Tongue (tissue), 2 donors: ENCODE data around the genes LIN9, ZNF678 and GUK1.

- RAMPAGE, long total RNA: no peak
Observed at GRCh38 chr1:226233242-226233635, 9.8 kb downstream of the MIXL1 start.

DNA sequence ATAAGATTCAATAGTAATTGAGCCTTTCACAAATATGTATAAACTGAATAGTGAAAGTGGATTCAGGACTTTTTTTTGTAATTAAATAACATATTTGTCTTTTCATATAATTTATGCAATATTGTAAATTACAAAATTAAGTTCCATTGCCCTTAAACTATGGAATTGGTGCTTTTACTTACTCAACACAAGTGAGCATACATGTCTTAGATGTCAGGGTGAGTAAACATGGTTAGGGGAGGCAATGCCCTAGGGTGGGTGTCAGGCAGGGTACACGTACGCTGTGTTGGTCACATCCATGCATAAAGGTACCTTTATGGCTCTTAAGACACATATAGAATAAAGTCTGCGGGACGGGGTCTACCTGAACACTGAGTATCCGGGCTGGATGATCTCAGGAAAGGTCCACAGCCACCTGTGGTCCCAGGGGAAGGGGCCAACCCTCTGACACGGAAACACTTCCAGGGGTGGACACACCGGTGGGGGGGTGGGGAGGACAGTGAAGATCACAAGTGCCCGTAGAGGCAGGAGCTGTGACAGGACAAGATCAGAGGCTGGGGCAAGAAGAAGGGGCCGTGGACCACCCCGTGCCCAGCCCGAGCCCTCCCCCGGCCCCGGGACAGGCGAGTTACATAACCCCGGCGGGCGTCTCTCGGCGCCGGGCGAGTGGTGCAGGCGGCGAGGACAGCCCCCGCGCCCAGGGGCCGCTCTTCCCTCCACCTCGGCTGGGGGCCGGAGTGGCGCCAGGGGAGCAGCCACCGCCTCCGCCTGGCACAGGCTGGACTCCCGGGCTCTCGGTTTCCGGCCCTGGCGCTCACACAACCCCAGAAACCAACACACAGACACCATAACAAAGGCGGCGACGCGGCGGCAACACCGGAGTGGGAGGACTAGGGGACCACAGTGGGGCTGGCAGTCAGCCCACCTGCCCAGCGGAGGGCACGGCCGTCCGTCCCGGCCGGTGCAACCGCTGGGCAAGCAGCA lies 585 bp downstream of the LIN9 start:
- RAMPAGE, long total RNA: no peak

GRCh38 chr1:226309071-226309602 lies at the start of gene LIN9:
Gene LIN9 (minus strand): TSS chr1:226309164.
- RAMPAGE, long total RNA: no peak

DNA sequence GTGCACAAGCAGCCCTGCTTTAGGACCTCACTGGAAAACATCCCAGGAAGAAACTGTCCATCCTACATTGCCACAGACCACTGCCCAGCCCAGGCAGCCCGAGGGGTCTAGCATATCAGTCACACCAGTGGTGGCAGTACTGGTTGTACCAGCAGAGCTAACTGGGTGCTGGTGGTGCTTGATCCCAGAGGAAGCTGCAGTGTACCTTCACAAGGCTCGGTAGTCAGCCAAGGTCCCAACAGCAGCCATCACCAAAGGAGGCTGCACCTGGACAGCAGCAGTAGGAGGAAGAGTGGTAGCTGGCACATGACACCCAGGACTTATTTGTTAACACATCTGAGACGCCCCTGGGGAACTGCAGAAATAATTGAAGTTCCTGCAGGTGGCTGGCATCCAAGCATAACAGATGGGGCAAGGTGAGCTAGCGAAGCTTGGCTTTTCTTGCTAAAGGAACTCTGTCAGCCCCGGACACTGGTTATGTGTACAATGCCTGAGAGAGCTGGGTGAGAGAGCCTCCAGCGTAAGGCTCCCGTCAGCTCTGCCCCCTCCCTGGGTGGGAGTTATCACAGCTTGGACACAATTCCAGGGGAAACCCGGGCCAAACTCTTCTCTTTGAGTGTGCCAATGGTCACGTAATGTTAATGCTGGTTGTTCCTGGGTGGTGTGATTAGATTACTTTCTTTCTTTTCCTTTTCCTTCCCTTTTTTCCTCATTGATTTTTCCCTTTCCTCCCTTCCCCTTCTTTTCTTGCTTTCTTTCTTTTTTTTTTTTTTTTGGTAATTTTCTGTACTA lies 29.0 kb upstream of the PARP1 start:
- RAMPAGE, long total RNA: no peak

DNA sequence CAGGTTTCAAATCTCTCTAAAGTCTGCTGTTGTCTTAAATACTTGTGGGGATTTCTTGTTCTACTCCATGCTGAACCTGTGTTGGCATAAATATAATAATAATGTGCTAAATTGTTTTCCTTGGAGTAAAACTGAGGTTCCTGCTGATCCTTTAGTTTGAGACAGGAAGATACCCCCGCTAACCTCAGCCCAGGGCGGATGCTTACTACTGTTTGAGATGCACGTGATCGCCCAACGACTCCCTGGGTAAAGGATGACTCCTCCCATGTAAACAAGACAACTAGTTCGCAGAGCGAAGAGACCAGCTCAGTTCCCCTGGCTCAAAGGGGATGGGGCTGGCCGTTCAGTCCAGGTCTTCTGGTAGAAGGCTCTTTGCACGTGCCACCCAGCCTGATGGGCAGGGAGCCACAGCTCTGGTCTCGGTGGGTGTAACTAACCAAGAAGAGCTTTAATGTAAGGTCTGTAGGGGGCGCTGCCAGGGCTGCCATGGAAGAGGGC lies 49.3 kb upstream of the PARP1 start:
- RAMPAGE, long total RNA: no peak

DNA sequence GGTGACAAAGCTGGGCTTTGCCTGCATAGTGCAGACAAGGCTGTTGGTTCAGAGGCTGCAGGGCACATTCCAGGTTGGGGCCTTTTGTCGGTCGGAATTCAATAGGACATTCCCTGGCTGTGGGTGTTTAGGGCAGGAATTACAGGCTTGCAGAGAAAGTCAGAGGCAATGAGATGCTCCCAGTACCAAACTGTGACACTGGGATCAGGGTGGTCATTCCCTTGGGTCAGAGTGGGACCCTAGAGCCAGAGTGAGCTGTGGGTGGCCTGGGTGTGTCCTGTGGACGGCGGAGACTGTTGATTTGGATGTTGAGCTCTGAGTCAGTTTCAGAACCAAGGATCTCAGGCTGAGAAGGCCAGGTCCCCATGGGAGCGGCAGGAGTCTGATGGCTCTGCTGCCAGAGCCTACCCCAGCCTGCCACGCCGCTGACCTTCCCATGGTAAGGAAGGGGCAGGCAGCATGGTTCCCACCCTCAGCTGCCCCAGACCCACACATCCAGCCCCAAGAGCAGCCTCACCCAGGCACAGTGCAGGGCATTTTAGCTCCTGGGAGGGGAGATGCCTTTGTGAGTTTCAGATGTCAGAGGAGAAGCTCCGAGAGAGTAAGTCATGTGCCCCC lies 56.3 kb downstream of the STUM start:
- RAMPAGE, long total RNA: no peak

DNA sequence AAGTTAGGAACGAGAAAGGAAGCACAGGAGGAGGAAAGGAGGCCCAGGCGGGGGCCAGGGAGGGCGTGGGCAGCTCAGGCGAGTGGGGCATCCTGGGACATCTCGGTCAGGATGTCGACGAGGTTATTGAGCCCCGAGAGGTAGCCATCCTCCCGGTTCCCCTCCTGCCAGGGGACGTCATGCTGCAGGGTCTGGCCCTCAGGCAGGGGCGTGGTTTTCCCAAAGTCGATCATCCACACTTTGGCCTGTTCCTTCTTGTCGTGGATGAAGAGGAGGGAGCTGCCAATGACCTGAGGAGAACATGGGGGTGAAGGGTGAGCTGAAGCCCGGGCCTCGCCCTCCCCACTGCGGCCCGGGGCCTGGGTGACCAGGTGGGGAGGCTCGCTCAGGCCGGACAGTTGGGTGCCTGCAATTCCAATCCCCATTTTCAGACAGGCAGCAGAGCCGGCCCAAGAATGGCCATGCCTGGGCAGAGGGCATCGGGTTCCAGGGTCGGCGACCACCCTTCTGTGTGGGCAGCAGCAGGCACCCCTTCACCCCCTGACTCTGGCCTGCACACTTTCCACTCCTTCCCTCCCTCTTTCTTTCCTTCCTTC lies 86.1 kb downstream of the STUM start:
- RAMPAGE, long total RNA: no peak

DNA sequence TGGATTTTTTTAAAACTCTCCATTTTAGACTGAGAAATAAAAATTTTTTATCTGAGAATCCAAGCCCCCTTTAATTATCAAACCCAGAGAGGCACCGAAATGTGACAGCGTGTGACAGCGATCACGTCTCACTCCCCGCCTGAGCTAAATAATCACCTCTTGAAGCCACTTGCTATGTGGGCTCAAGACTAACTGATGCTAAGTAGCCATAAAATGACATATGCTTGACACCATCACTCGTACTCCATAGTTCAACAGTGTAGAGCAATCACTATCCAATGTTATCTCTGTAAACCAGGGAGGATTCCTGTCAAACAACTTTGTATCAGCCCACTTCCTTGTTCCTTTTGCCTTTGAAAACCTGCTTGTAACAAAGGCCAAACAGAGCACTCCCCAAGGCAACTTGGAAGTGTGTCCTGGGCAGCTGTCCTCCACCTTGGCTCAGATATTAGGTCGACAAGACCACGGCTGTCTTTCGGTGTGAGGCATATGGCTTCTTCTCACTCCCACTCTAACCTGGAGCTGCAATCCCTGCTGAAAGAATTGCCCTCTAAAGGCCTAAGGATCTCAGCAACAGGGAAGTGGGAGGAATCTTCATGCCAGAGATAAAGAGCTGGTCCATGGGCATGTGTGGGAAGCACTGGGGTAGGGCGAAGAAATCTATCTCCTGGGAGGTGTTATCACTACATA lies 66.8 kb downstream of the ITPKB start:
- RAMPAGE, long total RNA: no peak

DNA sequence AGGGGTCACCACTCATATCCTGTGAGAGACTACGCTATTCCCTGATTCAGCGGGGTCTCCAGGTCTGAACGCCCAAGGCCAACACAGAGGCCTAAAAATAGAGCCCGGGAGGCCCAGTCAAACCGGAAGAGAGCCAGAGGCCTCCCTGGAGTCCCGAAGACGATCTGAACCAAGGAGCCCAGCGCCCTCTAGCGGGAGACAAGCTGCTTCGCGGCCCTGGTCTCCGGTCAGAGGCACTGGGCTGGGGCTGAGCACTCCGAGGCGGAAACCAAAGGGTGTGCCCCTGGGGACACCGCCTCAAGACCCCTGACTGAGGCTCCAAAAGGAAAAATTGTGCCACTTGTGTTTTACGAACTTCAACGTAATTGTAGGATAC lies 42.4 kb upstream of the PSEN2 start:
- RAMPAGE, long total RNA: no peak

DNA sequence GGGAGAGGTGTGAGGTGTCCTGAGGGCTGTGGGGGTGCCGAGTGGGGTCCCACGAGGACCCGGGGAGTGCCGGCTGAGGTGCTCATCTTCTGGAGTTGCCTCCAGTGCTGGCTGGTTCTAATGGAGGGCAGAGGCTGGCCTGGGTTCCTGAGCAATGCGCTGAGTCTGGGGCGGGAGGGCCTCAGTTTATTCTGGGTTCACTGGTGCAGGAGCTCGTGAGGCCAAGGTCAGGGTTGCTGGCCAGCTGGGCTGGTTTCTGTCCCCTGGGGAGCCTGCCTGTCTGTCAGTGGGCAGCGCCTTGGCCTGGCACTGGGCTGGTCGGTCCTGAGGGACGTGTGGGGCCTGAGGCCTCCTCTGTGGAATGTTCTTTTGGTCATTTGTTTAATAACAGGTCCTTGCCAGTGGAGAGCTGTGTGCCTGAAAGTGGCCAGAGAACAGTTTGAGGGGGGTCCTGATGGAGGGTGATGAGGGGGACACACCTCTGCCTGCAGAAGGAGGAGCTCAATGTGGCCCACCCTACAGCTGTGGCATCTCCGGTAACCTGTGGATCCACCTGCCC lies 34.4 kb downstream of the COQ8A start:
- RAMPAGE, long total RNA: no peak

DNA sequence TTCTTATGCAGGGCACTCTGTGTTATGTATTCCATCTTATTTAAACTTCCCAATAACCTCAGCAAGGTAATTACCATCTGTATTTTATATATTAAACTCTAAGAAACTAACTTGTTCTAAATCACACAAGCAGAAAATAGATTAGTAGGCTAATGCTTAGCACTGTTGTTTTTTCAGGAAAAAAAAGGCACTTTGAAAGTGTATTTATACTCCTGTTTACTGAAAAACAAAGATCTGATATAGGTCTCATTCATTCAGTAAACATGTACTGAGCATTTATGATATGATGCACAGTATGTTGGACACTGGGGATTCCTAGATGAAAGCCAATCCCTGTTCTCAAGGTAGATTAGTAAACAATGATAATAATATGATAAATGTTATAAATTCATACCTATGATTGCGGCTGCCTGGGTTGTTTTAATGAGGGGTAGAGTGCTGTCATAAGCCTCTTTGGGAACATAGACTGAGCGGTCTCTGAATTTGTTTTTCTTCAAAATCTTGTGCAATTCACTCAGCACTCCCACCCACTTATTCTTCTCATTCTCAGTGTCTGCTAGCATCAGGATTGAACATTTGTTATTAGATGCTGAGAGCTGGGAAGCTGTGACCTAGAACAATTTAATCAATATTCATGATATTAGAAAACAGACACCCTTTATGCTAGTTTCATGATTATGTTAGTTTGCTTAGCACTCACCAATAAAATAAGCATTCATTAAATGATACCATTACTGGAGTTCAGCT lies 91.0 kb downstream of the COQ8A start:
- RAMPAGE, long total RNA: no peak

DNA sequence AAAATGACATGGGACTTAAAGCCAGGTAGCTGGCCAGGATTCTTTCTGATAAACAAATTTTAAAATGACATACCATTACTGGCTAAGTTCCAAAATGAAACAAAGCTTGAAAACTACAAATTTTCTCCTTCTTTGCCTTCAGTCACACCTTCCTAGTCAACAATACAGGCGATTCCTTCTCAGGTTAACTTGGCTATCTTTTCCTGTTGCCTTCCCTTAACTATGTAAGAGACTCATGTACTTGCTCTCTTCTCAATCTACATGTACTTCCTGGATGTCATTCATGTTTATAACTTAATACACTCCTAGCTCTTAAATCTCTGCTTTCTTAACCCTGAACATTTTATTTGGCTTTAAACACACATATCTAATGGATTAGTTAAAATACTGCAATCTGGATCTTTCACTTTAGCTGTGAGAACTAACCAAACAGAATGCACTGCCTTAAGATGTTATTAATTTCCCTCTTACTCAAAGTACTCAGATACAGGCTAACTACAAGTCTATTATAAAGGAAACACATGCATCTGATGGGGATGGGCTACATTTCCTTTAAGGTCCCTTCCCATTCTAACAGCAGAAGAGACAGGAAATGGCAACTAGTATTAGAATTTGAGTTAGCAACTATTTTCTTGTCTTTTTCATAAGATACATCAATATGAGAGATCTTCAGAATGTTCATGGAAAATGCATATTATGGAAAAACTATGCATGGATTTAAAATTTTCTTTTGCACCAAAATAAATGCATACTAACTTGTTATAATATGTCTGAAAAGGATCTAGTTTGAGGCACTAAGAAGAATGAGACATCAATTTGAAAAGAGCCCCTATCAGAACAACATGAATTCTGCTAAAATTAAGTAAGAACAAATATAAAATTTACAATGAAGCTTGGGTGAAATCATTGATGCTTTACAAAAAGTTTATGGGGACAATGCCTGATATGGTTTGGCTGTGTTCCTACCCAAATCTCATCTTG lies 97.3 kb downstream of the COQ8A start:
- RAMPAGE, long total RNA: no peak

DNA sequence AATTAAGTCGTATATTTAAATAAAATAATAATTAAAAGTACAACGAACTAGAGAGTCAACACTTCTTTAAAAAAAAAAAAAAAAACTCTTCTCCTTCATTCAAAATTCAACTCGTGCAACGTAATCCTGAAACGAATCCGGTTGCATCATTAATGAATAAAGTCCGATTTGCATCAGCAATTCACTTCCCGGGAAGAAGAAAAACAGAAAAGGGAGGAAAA lies 938 bp downstream of the CDC42BPA start:
- RAMPAGE, long total RNA: no peak

GRCh38 chr1:227563281-227564544 lies at the start of gene ZNF678:
Gene ZNF678 (plus strand): TSS chr1:227563556.
- RAMPAGE, long total RNA: no peak

DNA sequence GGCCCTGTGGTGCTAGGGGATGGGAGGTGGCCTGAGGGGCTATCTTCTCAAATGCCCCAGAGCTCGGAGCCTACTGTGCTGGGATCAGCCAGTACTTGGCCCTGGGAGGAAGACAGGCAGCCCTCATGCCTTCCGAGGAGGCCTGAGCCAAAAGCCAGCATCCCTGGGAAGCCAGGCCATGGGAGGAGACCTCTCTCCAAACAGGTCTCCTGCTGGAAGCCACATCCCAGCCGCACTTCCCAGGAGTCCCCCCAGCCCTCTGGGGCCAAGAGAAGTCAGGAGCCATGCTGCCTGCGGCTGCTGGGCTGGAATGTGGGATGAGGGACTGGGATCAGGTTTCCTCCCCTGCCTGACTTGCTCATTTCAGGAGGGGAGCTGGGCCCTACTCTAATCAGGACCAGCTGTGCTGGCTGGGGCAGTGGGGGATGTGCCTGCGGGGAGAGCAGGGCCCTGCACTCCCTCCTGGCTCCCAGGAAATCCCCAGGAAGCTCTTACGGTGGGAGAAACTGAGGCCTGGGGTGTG lies 21.7 kb upstream of the PRSS38 start:
- RAMPAGE, long total RNA: no peak

- RAMPAGE, long total RNA: no peak
Observed at GRCh38 chr1:227887619-227888291, 60.0 kb downstream of the WNT9A start.

DNA sequence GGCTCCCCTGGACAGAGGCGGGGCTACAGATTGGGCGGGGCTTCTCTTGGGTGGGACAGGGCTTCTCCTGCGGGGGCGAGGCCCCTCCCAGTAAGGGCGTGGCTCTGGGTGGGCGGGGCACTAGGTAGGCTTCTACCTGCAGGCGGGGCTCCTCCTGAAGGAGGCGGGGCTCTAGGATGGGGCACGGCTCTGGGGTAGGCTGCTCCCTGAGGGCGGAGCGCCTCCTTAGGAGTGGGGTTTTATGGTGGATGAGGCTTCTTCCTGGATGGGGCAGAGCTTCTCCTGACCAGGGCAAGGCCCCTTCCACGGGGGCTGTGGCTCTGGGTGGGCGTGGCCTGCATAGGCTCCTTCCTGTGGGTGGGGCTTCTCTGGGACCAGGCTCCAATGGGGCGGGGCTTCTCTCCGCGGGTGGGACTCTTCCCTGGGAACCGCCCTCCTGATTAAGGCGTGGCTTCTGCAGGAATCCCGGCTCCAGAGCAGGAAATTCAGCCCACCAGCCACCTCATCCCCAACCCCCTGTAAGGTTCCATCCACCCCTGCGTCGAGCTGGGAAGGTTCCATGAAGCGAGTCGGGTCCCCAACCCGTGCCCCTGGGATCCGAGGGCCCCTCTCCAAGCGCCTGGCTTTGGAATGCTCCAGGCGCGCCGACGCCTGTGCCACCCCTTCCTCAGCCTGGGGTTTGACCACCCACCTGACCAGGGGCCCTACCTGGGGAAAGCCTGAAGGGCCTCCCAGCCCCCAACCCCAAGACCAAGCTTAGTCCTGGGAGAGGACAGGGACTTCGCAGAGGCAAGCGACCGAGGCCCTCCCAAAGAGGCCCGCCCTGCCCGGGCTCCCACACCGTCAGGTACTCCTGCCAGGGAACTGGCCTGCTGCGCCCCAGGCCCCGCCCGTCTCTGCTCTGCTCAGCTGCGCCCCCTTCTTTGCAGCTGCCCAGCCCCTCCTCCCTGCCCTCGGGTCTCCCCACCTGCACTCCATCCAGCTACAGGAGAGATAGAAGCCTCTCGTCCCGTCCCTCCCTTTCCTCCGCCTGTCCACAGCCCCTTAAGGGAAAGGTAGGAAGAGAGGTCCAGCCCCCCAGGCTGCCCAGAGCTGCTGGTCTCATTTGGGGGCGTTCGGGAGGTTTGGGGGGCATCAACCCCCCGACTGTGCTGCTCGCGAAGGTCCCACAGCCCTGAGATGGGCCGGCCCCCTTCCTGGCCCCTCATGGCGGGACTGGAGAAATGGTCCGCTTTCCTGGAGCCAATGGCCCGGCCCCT lies 22.3 kb upstream of the ARF1 start:
- RAMPAGE, long total RNA: no peak

- RAMPAGE, long total RNA: start-site peak on the plus strand at chr1:228140042-228140109, 24 and 28 reads in 2 replicates; start-site peak on the plus strand at chr1:228140300-228140349, 295 and 44 reads in 2 replicates
Observed at GRCh38 chr1:228139666-228140908, at the start of gene GUK1. Gene GUK1 (plus strand): TSS chr1:228140279.

DNA sequence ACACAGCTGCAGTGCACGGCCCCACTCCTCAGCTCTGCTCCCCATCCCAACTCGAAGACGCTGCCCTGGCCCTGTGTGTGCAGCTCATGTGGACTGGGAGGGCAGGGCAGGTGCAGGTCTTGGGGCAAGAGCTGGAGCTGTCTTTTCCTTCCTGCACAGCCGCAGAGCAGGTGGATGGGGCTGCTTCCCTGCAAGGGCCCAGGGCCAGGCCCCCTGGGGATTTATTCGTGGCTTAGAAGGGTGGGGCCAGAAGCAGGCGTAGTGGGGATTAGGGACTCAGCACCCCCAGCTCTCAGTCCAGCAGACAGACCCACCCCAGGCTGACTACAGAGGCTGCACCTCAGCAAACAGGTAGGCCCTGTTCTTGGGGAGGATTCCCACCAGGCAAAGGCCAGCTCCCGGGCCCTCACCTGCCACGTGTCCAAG lies 4.3 kb downstream of the GUK1 start:
- RAMPAGE, long total RNA: no peak

- RAMPAGE, long total RNA: no peak
Observed at GRCh38 chr1:228157361-228157913, 7.7 kb downstream of the GJC2 start.